Melanocyte of skin (primary cell): ENCODE results near the genes NDUFAF4, FAXC, ASCC3 and LIN28B.

GRCh38 chr6:90315333-90316029 lies 18.8 kb upstream of the BACH2 start:
- CAGE, long polyA plus RNA, 2 experiments = no peak in any of the 2 experiments

GRCh38 chr6:90356112-90356576 lies 59.5 kb upstream of the BACH2 start:
- CAGE, long polyA plus RNA, 2 experiments = no peak in any of the 2 experiments

DNA sequence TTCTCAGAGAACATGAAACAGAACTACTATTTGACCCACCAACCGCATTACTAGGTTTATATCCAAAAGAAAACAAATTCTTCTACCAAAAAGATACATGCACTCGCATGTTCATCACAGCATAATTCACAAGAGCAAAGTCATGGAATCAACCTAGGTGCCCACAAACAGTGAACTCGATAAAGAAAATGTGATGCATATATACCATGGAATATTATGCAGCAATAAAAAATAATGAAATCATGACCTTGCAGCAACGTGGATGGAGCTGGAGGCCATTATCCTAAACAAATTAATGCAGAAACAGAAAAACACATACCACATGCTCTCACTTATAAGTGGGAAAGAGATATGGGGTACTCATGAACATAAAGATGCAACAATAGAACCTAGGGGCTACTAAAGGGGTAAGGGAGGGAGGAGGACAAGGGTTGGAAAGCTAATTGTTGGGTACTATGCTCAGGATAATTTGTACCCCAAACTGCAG lies 963.7 kb upstream of the MANEA start:
- CAGE, long polyA plus RNA, 2 experiments = no peak in any of the 2 experiments

DNA sequence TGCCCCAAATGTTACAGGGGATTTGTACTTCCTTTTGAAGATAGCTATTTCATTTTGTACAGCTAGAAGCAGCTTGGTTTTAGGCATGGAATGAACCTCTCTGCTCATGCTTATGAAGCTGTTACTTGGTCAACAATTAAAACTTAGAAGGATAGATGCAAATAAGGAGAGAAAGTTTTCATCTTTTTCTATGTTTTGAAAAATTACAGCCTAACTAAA lies 14.6 kb downstream of the FHL5 start:
- CAGE, long polyA plus RNA, 2 experiments = no peak in any of the 2 experiments

- CAGE, long polyA plus RNA, 2 experiments = no peak in any of the 2 experiments
Observed at GRCh38 chr6:96578076-96578386, 15.1 kb downstream of the FHL5 start.

DNA sequence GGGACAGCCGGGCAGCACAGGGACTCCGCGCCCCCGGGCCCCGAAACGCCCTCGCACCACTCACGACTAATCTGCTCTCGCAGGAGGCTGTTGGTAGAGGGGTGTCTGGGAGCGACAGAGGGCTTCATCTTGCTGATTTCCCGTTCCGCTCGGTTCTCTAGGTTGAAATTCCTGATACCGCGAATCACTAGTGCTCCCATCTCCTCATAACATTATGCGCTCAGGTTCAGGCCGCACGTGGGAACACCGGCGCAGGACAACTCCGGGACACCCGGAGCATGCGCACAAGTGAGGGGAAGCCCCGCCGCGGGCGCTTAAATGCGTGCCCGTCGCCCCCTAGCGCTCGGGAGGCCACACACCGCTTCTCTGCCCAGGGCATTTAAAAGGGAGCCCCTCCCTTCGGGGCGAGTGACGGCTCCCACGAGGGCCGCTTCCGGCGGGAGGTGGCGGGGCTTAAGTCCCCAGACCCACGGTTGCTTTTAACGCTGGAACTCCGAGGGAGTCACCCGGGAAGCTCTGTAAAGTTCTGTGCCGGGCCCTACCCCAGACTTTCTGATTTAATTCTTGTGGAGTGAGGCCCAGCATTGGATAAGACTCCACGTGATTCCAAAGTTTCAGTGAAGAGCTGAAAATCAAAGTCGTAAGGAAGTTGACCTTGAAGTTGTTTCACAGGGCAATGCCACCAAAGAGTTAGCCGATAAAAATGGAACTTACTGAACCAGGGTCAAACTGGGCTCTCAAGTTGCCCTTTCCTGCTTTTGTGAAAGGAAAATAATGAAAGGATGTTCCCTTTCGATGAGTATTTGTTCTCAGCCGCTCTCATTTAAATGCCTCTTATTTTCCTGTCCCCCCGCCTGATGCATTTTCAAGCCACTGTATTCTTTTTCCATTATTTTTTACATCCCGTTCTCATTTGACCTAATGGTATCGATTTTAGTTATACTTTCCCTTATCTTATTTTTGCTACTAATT lies at the start of gene NDUFAF4:
NDUFAF4 (minus strand) TSS at position 290 of the 972 bp plus-strand sequence.
- CAGE, long polyA plus RNA, 2 experiments = start-site peak on the minus strand in 2 of 2 experiments, centred at positions 250 to 252 of the sequence, 43 to 659 reads per replicate

- CAGE, long polyA plus RNA, 2 experiments = no peak in any of the 2 experiments
Observed at GRCh38 chr6:99349055-99349716, at the start of gene FAXC. TSS of gene FAXC (minus strand) at chr6:99349674.

- CAGE, long polyA plus RNA, 2 experiments = no peak in any of the 2 experiments
Observed at GRCh38 chr6:99521158-99522249, 655 bp downstream of the TSTD3 start.

- CAGE, long polyA plus RNA, 2 experiments = no peak in any of the 2 experiments
Observed at GRCh38 chr6:100281144-100281927, 183.4 kb downstream of the SIM1 start.

GRCh38 chr6:100487944-100488295 lies 23.2 kb upstream of the SIM1 start:
- CAGE, long polyA plus RNA, 2 experiments = no peak in any of the 2 experiments

GRCh38 chr6:100880650-100881688 lies at the start of gene ASCC3:
TSS of gene ASCC3 (minus strand) at chr6:100881329.
- CAGE, long polyA plus RNA, 2 experiments = no peak in any of the 2 experiments

GRCh38 chr6:101399312-101399772 lies 5.8 kb downstream of the GRIK2 start:
- CAGE, long polyA plus RNA, 2 experiments = no peak in any of the 2 experiments

DNA sequence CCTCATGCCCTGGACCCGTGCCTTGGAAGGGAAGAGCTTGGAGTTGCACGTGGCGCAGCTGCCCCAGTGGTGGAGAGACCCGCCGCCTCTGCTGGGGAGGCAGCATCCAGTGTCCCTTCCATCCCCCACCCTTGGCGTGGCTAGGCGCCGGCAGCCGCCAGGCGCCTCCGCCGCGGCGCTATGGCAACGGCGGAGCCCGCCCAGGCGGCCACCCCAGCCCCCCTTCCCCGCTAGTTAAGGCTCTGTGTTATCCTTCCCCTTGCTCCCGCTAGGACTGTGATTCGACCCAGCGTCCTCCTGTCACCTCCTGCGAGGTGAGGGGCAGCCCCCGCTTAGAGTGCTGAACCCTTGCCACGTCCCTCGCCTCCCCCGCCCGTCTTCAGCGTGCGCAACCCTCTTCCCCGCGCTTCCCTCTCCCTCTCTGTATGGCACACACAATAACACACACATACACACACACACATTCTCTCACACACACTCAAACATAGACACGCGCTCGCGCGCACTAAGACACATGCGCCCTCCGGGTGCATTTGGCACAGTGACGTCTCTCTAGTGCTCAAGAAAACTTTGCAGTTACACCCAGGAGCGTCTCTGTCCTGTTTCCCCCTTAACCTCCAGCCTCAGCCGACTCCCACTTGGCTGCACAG lies 8.4 kb downstream of the GRIK2 start:
- CAGE, long polyA plus RNA, 2 experiments = no peak in any of the 2 experiments

- CAGE, long polyA plus RNA, 2 experiments = no peak in any of the 2 experiments
Observed at GRCh38 chr6:103454704-103454966, 1405.1 kb downstream of the HACE1 start.

DNA sequence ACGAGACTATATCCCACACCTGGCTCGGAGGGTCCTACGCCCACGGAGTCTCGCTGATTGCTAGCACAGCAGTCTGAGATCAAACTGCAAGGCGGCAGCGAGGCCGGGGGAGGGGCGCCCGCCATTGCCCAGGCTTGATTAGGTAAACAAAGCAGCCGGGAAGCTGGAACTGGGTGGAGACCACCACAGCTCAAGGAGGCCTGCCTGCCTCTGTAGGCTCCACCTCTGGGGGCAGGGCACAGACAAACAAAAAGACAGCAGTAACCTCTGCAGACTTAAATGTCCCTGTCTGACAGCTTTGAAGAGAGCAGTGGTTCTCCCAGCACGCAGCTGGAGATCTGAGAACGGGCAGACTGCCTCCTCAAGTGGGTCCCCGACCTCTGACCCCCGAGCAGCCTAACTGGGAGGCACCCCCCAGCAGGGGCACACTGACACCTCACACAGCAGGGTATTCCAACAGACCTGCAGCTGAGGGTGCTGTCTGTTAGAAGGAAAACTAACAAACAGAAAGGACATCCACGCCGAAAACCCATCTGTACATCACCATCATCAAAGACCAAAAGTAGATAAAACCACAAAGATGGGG lies 369.9 kb downstream of the HACE1 start:
- CAGE, long polyA plus RNA, 2 experiments = no peak in any of the 2 experiments

DNA sequence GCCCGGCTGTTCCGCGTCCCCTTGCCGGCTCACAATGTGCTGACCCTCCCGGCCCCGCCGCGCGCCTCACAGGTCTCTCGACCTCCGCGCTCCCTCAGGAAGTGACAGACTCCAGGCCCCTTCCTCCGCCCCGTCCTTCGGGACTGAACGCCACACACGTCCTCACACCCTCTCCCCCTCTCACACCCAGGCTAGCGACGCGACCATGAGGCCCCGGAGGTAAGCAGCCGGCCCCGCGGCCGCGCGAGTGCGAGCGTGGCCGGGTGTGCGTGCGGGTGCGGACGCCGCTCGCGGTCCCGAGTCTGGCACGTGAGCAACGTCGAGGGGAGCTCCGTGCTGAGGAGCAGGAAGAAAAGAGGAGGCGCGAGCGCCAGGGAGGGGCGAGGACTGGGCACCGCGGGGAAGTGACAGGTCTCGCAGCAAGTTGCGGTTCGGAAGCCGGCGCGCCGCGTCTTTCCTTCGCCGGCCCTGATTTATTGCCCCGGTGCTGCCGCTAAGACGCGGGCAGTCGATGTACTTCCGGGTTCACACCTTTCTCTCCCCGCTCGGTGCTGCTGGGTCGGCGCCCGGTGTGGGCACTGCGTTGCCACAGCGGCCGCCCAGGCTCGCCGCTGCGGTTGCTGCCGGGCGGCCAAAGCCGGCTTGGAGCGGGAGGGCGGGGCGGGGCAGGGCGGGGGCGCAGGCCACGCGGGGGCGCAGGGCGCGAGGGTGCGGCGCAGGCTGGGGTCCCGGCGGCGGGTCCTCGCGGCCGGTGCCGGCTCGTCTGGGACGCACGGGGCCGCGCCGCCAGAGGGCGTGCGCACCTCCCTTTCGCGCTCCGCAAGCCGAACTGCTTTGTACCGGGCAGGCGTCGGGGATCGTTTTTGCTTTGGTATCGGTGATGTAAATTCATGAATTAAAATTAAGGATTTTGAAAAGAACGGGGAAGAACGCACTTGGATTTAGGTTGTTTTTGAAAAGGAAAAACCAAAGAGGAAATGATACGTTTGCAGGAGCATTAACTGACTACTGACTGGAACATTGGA lies 15.8 kb upstream of the LIN28B start:
- CAGE, long polyA plus RNA, 2 experiments = no peak in any of the 2 experiments

DNA sequence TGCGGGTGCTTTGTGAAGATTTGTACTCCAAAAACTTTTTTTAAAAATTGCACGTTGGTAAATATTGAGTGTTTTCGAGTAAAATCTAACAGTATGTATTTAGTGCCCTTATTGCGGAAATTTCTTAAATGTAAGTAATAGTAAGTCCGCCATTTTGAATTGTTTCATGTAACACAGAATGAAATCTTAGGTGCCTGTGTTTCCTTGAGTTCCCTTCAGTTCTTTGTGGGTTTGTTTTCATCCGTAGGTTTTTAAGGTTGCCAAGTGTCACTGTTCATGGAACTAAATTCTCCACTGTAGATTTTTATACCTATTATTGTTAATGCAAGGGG lies 15.1 kb upstream of the LIN28B start:
- CAGE, long polyA plus RNA, 2 experiments = no peak in any of the 2 experiments

DNA sequence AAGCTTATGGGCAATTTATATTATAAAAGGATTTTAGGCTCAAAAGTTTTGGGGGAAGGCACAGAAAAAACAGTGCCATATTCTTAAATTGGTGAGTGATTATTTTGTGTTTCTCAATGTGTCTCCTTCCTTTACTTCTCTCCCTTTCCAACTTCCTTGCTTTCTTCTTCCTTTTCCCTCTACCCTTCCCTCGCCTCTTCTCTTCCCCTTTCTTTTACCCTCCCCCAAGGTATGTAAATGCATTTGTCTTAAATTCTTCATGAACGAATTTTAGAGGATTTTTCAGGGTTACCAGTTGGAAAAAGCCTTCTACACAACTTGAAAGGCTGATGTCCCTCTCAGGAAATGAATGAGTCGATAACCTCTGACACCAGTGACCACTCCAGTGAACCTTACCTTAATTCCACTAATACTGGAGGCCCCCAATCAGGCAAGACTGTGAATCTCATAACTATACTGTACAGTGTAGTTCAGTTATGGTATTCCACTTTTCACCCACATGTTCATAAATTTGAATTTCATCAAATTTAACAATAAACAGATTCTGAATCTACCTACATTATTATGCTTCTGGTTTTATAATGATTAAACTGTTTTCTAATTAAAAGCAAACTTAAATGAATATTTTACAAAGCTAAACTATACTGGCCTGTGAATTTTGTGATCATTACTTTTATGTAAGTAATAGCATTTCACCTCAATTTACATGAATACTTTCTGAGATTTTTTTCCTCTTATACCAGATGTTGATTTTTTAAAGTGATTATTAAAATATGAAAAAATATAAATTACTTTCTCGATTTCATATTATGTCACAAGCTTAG lies 2.4 kb upstream of the LIN28B start:
- CAGE, long polyA plus RNA, 2 experiments = no peak in any of the 2 experiments

DNA sequence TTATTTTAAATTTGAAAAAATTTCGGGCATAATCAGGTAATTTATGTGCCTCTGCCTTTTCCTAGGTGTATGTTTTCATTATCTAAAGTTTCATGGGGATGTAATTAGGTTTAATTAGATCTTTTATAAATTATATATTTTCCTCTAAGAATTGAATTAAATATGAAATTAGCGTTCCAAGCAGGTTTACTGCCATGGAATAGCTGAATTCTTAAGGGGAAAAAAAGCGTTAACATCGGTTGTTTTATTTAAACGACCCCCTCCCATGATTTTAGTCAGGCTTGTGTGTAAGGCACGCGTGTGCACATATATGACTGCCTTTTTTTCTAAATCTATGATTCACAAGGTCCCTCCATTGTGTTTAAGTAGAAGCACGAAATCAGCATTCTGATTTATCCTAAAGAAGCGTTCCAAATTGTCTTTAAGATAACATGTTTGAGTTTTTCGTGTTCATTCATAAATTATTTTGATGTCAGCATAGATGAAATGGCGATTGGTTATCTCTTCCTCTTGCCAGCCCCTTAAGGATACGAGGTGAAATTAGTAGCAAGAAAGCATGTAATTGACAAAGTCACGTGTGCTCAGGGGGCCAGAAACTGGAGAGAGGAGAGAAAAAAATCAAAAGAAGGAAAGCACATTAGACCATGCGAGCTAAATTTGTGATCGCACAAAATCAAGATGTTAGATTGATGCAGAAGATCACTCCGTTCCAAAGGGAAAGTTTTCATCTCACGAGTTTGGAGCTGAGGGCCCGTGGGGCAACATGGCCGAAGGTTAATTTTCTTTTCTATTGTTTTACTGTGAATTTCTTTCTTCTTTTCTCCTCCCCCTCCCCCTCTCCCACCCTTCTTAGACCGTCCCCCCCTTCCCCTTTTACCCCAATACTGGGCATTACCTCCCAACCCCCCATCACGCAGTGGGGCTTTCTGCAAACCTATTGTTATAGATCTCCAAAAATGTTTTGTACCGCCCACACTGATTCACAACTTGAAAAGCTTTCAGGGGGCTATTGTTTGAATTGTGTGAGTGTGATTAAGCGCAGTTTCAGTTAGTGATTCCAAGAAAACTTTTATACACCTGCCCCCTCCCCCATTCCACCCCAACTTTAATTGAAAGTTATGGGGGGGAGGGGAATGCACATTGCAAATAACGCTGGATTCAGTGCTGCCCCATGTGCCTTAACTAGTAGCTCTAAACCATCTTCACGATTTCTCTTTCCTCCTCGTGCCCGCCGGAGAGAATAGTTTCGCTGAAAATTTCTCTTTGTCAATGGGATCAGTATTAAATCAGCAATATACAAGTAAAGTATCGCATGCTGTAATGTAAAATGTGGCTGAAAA lies at the start of gene LIN28B:
LIN28B (plus strand) TSS at position 620 of the 1,340 bp plus-strand sequence.
- CAGE, long polyA plus RNA, 2 experiments = no peak in any of the 2 experiments

DNA sequence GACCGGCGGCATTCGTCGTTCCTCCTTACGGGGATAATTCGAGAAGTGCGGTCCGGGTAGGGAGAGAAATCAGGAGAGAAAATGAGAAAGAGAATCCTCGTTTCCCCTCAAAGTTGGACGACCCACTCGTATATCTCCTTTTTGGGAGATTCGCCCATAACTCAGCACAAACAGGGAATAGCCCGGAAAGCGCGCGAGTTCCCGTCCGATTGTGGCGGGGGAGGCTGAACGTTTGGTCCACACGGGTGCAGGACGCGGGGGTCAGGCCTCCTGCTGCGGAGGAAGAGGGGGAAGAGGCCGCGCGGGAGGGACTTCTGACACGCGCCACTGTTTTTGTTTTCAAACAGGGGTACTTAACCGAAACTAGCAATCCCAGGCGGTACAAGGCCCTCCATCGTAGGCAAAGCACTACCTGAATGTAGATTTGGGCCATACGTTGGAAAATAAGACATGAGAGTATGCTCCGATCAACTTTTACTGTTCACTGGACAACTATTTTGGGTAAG lies 519 bp upstream of the BVES start:
- CAGE, long polyA plus RNA, 2 experiments = no peak in any of the 2 experiments